A172 (cell line): ENCODE data around the genes IL1R2 and FHL2.

DNA sequence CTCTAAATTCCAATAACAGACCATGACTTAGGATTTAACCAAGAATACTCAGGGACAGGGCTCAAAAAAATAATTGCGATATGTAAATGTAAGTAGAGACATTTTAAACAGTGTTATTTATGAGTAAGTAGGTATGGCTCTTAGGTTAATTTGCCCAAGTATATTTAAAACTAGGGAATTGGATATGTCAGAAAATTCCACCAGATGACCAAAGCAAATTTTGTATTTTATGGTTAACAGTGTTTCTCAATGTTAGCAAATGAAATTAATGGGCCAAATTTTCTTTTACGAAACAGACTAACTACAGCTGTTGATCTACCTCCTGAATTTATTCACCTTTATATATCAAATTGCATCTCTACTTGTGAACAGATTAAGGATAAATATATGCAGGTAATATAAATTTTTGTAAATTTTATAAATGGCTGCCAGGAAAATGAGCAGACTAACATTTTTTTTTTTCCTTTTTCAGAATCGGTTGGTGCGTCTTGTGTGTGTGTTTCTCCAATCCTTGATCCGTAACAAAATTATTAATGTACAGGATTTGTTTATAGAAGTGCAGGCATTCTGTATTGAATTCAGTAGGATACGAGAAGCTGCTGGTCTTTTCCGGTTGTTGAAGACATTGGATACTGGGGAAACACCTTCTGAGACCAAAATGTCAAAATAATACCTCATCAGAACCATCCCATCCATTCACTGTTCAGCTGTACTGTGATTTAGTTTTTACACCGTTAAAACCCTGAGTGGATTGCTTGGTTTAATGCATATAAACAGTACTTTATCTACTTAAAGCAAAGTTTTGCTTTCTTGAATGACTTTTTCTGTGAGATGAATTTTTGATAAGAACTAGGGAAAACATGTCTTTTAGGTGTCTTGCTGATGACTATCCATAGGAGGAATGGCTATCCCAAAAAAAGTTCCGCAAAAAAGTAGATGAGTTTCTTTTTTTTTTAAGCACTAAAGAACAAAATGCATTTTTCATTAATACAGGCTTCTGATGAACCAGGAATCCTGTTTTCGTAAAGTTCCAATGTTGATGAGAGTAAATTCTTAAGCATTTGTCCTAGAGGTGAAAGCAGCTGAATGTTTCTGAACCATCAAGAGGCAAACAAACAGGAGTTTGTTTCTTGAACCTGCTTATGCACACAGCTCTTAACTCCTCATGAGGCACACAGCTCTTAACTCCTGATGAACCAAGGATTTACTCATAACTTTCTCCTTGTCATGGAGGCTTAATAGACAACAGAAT lies 16.5 kb downstream of the CNOT11 start:
- RAMPAGE, long total RNA = no peak

DNA sequence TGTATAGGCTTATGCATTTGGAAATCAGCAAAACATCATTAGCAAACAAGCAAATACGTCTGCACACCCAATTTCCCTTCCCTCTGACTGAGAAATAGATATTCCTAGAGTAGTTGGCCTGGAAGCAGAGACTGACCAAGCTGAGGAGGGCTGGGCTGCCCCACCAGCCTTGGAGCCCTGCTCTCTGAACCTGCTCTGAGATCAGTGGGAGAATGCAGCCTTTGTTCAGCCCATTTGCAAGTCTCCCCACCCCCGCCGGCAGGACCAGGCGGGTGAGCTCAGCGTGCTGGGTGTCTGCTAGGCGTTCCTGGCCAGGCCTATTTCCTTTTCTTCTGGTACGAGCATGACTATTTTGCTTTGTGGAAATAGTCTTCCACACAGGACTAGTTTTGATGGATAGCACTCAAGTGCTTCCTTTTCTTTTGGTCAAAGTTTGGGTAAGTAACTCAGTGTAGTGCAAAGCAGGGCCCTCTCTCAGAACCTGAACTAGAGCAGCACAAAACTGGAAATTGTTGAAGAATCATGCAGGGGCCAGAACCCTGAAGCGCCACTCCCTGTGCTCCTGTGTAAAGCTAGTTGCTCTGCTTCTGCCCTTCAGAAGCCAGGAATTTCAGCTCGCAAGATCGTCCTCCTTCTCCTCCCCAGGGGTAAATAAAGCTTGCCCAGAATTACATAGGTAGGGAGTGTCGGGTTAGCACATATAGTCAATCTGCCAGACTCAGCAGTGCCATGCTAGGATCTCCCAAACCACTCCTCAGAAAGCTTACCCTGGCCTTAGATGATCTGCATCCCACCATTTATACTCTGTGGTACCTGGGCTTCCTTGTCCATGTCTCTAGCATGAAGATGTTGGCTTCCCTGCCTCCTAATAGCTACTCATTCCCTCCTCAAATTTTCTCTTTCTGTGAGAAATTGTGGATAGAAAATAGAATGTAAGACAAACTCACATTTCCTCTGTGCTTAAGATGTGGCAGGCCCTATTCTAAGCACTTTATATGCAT lies 22.1 kb upstream of the RNF149 start:
- RAMPAGE, long total RNA = no peak

DNA sequence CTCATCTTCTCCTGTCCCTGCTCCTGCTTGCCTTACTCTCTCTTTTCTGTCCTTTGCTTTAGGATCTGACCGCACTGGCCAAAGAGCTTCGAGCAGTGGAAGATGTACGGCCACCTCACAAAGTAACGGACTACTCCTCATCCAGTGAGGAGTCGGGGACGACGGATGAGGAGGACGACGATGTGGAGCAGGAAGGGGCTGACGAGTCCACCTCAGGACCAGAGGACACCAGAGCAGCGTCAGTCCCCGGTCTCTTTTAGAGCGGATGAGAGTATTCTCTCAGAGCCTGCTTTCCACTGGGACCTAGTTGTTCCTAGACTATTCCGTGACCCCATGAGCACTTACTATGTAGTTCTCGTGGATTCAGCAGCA lies 122.2 kb upstream of the IL1R2 start:
- RAMPAGE, long total RNA = no peak

GRCh38 chr2:101991710-101992943 lies at the start of gene IL1R2:
TSS of gene IL1R2 (plus strand) at chr2:101991960.
- RAMPAGE, long total RNA = no peak

- RAMPAGE, long total RNA = no peak
Observed at GRCh38 chr2:102056105-102056701, 64.4 kb downstream of the IL1R2 start.

DNA sequence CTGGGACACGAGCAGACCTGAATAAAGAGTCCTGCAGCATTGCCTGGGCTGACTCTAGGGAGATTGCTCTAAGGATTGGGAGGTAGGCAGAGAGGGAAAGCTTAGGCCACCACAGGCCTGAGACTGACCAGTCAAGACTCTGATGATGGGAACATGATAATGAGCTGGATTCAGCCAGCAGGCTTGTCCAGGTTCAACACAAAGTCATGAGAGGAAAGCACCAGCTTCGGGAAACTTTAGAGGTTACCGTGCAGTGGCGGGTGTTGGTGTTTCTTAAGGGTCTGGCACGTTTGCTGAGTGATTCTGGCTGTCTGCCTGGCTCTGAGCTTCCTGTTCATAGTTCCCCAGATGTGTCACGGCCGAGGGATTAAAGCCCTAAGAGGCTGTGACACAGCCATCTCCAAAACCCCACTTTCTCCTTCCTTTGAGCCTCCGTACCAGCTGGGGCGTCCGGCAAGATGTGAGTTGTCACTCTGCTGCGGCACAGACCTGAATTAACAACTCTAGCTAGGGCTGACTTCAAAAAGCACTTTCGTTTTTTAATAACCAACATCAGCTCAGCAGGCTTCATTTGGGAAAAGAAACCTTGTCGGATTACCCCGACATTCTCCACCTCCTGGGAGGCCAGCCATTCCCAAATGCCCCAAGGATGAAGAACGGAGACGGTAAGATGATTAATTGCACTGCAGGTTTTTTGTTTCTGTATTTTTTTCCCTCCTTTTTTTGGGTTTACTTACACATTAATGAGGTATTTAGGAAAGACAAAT lies 38.2 kb upstream of the IL1R1 start:
- RAMPAGE, long total RNA = no peak

DNA sequence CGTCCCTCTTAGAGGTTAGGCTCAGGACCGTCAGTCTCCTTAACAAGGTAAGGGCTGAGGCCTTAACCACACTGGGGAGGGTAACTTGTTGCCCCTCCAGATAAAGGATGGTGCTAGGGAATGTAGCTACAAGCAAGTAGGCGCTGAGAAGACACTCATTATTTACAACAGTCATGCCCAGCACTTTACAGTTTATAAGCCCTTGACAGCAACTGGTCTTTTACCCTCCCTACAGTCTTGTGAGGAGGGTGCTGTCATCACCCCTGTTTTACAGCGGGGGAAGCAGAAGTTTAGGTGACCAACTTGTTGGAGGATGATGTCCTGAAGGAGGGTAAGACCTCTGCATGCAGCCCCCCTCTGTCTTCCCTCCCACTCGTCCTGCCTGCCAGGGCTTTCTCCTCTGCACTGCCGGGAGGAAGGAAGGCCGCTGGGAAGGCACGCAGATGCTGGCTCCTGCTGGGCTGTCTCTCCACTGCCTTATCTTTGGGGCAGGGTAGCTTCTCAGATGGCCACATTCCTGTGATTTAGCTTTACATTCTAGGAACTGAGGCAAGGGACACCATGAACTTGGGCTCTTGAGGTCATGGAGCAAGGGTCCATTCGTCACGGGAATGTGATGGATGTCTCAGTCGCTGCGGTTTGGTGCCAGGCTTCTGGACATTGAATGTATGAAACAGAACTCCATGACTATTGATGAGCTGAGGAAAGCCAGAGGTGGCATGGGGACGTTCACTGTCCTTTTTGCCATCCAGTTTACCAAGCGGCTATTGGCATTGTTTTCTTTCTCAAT lies 990 bp downstream of the IL1R1 start:
- RAMPAGE, long total RNA = no peak

GRCh38 chr2:102262810-102263107 lies 48.6 kb upstream of the IL1RL1 start:
- RAMPAGE, long total RNA = no peak

DNA sequence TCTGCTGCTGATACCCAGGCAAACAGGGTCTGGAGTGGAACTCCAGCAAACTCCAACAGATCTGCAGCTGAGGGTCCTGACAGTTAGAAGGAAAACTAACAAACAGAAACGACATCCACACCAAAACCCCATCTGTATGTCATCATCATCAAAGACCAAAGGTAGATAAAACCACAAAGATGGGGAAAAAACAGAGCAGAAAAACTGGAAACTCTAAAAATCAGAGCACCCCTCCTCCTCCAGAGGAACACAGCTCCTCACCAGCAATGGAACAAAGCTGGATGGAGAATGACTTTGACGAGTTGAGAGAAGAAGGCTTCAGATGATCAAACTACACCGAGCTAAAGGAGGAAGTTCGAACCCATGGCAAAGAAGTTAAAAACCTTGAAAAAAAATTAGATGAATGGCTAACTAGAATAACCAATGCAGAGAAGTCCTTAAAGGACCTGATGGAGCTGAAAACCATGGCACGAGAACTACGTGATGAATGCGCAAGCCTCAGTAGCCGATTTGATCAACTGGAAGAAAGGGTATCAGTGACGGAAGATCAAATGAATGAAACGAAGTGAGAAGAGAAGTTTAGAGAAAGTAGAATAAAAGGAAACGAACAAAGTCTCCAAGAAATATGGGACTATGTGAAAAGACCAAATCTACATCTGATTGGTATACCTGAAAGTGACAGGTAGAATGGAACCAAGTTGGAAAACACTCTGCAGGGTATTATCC lies 14.0 kb downstream of the IL1RL1 start:
- RAMPAGE, long total RNA = no peak

GRCh38 chr2:102622739-102623100 lies 3.4 kb downstream of the SLC9A2 start:
- RAMPAGE, long total RNA = no peak

DNA sequence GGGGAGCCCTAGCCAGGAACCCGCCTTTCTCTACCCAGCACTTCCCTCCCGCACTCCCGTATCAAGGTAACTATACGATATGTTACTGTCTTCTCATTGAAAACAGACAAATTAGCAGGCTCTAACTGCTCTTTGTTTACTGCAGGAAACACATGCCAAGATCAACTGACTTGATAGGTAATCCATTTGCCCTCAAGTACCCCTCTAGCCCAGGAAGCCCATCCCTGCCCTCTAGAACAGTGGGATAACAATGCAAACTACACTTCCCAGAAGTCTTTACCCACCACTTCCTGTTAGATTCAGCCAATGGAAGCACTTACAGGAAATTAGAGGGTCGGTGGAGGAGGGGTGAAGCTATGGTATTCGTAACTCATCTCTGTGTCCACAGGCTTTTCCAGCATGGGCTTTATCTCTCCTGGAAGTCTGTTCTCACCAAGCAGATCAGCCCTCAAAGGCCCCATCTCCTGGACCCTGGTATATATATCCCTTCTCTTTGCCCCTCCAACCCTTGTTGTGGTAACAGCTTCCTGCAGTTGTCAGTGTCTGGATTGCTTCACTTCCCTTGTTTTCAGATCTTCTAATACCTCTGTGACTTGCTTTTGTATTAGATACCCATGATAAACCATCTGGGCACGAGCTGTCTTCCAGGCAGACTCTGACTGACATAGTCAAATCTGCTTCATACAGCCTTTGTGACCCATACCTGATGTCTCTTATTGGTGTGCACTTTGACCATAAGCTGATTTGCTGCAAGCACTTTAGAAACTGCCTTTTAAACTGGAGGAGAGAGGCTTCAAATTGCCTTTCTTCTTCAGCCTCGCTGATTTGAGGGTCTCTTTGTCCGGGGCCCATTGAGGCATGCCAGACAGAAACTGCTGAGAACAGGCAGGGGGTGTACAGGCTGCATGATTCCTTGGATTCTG lies 475.0 kb upstream of the POU3F3 start:
- RAMPAGE, long total RNA = no peak

GRCh38 chr2:104434504-104434717 lies 419.5 kb upstream of the POU3F3 start:
- RAMPAGE, long total RNA = no peak

- RAMPAGE, long total RNA = no peak
Observed at GRCh38 chr2:104790776-104791243, 63.1 kb upstream of the POU3F3 start.

GRCh38 chr2:104853120-104853988 lies 561 bp upstream of the POU3F3 start:
- RAMPAGE, long total RNA = no peak

DNA sequence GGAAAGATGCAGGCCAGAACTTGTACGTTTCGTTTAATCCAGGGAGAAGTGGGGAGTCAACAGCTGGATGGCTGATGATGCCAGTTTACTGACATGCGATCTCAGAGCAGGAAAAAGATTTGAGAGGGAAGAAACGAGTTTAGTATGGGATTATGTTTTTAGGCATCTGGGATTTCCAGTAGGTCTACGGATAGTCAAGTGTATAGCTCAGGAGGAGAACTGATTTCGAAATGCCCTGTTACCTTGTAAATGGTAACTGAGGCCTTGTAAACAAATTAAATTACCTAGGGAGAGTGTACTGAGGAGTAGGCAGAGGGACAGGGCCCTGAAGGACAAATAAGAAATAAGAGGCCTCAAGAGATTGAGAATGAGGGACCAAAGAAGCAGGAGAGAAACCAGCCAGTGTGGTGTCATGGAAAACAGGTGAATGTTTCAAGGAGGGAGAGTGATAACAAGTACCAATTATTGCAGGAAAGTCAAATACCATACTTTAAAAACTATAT lies 907 bp downstream of the MRPS9 start:
- RAMPAGE, long total RNA = no peak

- RAMPAGE, long total RNA = no peak
Observed at GRCh38 chr2:105266782-105267600, 25.4 kb downstream of the GPR45 start.

GRCh38 chr2:105377539-105377935 lies 21.3 kb downstream of the FHL2 start:
- RAMPAGE, long total RNA = no peak

GRCh38 chr2:105397335-105397780 lies 1.5 kb downstream of the FHL2 start:
- RAMPAGE, long total RNA = no peak

DNA sequence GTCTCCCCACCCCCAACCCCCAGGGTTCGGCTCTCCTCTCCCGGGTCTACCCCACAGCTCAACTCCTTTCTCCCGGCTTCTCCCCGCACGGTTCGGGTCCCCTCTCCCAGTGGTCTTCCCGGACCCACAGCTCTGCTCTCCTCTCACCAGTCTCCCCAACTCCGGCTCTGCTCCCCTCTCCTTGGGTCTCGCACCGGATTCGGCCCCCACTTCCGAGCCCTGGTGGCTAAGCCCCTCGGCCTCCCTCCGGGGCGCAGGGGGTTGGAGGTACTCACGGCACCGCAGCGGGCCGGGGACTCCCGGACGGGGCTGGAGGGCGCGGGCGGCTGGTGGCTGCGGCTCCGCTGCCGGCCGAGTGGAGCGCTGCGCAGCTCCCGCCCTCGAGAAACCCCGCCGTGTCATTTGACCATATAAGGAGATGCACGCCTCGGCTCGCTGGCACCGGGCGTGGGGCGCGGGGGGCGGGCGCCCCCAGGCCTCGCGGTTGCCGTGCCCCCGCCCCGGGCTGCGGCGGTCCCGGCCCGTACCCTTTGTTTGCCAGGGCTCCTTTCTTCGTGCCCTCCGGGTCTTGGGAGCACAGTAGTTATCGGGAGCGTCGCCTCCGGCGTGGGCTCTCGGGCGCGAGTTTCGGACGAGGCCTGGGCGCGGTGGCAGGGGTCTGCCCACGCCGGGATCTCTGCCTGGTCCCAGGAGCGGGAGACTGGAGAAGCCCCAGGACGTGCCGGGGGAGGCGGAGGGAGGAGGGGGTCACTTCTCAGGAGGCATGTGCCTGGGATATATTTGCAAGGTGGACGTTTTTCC lies at the start of gene FHL2:
FHL2 (minus strand) TSS at position 357 of the 801 bp plus-strand sequence.
- RAMPAGE, long total RNA = start-site peak on the minus strand centred at position 331 of the sequence, 14 bp wide, 27 and 39 reads in 2 replicates

DNA sequence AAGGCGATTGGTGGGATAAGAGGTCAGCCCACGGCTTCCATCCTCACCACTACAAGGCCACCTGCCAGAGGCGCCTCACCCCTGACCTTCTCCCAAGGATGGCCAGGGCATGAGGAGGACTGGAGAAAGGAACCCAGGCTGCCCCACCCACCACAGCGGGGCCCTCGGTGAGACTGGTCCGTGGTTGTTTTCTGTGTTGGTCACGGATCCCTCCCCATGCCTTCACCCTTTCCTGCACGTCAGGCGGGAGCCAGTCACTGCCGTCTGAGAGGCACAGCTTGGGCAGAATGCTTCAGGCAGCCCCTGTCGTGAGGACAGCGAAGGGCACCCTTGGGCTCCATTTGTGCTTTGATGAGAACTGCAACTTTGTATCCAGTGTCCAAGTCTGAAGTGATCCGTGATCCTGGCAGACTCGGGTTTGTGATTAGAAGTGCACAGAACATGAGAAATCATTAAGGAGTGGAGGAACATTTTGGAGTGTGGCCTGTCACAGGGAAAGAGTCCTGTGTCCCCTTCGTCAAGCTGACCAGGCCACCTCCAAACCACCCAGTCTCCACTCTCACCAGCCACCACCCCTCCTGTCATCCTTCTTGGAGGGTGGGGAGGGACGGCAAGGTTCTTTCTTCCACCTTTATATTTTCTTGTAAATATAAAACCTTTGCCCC lies 88.8 kb upstream of the FHL2 start:
- RAMPAGE, long total RNA = no peak